Helper T cell (primary cell): Measurements from ENCODE around the genes ZNF536 and ZNF507.

GRCh38 chr19:28546061-28546598, 666.8 kb downstream of the UQCRFS1 start:
- PRO-cap, 2 experiments: no peak in any of the 2 experiments

DNA sequence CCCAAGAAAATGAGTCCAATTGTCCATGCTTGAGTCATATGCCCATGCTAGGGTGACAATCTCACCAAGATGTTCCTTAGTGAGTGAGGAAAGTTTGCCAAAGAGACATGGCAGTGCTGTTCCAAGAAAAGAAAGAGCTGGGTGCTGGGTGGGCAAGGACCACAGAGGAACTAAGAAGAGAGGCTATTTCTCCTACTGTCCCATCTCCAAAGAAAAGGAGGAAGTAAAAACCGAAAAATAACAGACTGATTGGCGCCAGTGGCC, 606.8 kb downstream of the UQCRFS1 start:
- PRO-cap, 2 experiments: no peak in any of the 2 experiments

DNA sequence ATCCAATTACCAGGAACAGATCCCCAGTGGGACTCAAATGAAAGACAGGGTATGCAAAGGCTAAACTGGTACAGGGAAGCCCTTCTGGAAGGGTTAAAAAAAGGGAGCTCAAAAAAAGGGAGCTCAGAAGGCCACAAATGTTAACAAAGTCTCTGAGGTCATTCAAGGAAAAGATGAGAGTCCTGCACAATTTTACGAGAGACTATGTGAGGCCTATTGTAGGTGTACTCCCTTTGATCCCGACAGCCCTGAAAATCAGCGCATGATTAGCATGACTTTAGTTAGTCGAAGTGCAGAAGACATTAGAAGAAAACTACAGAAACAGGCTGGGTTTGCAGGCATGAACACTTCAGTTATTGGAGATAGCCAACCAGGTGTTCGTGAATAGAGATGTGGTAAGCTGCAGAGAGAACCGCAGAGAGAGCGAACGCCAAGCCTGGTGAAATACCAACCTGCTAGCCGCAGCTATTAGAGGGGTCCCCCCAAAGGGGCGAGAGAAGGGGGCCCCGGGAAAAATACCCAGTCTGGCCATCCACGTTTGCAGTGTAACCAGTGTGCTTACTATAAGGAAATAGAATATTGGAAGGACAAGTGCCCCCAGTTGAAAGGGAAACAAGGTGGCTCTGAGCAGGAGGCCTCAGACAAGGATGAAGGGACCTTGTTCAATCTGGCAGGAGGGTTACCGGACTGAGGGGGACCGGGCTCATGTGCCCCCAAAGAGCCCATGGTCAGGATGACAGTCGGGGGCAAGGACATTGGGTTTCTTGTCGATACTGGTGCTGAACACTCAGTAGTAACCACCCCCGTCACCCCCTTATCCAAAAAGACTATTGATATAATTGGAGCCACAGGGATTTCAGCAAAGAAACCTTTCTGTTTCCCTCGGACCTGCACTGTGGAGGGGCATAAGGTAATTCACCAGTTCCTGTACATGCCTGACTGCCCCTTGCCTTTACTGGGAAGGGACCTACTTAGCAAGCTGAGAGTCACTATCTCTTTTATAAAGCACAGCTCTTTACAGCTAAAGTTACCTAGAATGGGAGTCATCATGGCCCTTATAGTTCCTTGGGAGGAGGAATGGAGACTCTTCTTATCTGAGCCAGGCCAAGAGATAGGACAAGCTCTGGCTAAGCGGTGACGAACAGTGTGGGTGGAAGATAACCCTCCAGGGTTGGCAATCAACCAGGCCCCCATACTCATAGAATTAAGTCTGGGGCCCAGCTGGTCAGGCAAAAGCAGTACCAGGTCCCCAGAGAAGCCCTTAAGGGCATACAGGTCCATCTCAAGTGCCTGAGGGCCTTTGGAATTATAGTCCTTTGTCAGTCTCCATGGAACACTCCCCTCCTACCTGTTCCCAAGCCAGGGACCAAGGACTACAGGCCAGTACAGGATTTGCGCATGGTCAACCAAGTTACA, 604.0 kb downstream of the UQCRFS1 start:
- PRO-cap, 2 experiments: no peak in any of the 2 experiments

- PRO-cap, 2 experiments: no peak in any of the 2 experiments
These were observed 575.7 kb downstream of the UQCRFS1 start for GRCh38 chr19:28637368-28637576.

- PRO-cap, 2 experiments: no peak in any of the 2 experiments
These were observed 120.7 kb upstream of the VSTM2B start for GRCh38 chr19:29404992-29405539.

DNA sequence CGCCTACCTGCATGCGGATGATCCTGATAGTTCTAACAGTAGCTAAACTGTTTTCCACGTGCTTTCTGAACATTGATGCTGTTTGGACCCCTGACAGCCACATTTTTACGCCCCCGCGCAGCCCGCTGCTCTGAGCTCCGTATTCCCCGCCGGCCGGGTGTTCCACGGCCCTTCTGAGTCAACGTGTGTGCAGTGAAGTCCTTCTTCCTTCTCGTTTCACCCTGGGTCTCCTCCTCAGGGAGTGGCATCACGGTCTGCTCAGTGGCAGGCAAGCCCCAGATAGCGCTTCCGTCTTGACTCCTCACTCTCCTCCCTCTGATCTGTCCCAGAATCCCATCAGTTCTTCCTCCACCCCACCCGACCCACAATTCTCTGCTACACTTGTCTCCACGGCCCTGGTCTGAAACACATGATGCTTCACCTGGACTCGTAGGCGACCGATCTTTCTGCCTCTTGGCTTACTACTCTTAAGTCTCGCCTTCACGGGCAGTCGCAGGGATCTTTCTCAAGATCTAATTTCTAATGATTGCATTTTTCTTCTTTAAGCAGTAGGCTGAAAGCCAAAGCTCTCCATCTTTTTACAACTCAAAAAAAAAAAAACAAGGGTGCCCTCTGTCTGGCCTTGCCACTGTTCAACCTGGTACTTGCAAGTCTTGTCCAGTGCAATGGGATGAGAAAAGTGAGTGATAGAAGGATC, 33.9 kb downstream of the CCNE1 start:
- PRO-cap, 2 experiments: peak in 2 of 2 experiments; most common plus-strand start position 366 of the sequence (in 1); most common minus-strand start position 172 of the sequence (in 1)

GRCh38 chr19:30011936-30012488, 70.0 kb downstream of the URI1 start:
- PRO-cap, 2 experiments: no peak in any of the 2 experiments

GRCh38 chr19:30224431-30225267, 147.5 kb upstream of the ZNF536 start:
- PRO-cap, 2 experiments: no peak in any of the 2 experiments

GRCh38 chr19:30227580-30228584, 144.3 kb upstream of the ZNF536 start:
- PRO-cap, 2 experiments: no peak in any of the 2 experiments

- PRO-cap, 2 experiments: no peak in any of the 2 experiments
These were observed at the start of gene ZNF536 for GRCh38 chr19:30372048-30372544. ZNF536 (plus strand) TSS chr19:30372384.

DNA sequence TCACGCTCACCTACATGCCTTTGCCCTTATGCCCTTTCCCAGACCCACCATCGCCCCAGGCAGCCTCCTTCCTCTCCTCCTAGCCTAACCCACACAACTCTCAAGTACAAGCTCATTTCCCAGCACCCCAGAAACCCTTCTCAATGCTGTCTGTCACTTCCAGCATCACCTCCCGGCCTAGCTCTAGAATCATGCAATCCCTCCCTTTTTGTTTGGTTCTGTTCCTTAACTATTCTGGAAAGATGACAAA, 454.0 kb upstream of the TSHZ3 start:
- PRO-cap, 2 experiments: no peak in any of the 2 experiments

DNA sequence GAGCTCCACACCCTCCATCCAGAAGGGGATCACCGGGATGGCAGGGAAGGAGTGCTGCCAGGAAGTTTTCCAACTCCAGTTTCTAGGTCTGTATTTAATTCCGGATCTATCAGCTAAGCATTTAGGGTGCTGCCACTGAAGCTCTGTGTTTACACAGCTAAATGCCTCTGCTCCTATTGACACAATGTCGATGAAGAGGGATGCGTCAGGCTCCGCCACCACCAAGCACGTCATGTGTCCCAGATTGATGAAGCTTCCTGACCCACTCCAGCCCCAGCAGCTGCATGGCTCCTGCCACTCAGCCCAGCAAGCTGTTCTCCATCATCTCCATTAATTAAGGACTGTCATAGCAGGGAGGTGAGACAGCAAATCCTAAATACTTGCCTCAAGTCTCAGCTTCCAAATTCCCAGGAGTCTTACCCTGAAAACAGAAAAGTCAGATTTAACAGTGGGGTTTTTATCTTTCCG, 435.2 kb upstream of the ZNF507 start:
- PRO-cap, 2 experiments: no peak in any of the 2 experiments

GRCh38 chr19:32309932-32310301, 35.5 kb upstream of the ZNF507 start:
- PRO-cap, 2 experiments: no peak in any of the 2 experiments

DNA sequence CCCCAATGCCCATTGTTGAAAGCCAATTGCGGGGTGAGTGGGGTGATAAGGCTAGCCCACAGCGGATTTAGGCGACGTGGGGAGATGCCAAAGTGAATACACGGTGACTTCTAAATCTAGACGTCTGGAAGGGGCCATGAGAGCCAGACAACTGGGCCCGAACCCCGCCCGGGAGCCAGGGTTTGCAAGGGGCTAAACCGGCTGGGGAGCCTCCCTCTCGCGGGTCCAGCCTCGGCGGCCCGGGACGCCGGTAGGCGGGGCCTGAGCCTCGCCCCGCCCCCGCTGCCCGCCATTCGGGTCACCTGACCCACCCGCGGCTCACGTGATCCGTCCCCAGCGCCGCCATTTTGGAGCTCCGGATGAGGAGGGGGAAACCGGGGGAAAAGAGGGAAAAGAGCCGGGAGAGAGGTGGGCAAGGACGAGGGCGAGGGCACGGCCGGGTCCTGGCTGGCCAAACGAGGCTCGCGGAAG, at the start of gene ZNF507:
TSS of gene ZNF507 (plus strand) at position 321 of the 471 bp plus-strand sequence.
- PRO-cap, 2 experiments: peak in 2 of 2 experiments; most common plus-strand start position 336 of the sequence (in 2); most common minus-strand start position 252 of the sequence (in 1)

DNA sequence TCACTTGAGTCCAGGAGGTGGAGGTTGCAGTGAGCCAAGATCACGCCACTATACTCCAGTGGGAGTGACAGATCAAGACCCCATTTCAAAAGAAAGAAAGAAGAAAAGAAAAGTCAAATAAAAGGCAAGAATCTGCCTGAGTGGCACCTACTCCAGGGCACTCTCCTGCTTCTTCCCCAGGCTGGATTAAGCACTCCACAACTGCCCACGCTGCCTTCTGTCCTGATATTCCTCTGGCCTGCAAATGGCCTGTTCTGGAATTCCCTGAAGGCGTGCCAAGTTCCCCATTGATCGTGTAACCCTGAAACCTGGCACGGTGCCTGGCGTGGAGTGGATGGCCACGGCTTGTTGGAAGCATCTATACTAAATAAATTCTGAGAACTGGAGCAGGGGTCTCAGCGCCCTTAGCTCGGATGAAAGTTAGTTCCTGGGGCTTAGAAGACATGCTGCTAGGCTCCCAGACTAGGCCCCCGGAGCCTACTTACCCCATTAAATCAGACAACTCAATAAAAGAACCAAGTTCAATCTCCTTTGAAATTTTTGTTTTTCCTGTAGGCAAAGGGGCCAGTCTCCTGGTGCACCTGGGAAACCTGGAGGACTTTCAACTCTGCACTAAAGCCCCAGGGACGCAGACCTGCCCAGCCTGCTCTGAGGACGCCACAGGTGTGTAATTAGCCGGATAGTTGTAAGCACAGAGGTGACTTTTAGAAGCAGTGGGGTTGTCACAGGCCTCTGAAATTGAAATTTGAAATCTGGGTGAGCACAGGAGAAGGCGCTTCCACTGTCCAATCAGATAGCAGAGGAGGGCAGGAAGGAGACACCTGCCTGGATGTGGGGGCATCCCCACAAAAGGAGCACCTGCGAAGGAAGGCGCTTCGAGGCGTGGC, 21.9 kb downstream of the ANKRD27 start:
- PRO-cap, 2 experiments: no peak in any of the 2 experiments

DNA sequence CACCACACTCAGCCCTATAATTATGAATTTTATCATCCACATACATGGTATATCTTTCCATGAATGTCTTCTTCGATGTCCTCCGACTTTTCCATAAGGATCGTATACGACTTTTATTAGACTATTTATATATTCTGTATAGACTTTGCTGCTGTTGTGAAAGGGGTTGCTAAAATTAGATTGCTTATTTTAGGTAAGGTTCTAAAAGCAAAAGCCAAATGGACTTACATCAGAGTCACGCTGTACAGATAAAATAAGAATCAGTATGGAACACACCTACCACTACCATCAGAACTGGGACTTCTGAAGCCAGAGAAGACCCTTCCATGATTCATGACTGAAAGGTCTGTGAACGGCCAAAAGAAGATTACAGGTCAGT, 8.9 kb downstream of the ANKRD27 start:
- PRO-cap, 2 experiments: no peak in any of the 2 experiments

GRCh38 chr19:33062549-33063231, 2.0 kb downstream of the RHPN2 start:
- PRO-cap, 2 experiments: no peak in any of the 2 experiments

DNA sequence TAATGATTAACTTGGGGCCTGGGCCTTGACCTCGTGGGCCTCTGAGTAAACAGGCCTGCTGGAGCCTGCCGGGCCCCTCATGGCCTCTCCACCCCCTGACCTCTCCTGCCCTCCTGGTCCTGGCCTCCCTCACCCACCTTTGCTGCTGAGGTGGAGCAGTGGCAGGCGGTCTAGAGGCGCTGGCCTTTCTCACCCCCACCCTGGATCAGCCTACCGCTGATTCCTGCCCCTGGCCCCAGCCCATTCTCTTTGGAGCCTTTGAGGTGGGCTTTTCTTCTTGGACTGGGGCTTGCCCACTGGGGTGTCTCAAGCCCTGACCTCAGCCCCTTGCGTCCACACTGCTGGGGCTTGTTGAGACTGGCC, 26.2 kb downstream of the CEBPA start:
- PRO-cap, 2 experiments: no peak in any of the 2 experiments

DNA sequence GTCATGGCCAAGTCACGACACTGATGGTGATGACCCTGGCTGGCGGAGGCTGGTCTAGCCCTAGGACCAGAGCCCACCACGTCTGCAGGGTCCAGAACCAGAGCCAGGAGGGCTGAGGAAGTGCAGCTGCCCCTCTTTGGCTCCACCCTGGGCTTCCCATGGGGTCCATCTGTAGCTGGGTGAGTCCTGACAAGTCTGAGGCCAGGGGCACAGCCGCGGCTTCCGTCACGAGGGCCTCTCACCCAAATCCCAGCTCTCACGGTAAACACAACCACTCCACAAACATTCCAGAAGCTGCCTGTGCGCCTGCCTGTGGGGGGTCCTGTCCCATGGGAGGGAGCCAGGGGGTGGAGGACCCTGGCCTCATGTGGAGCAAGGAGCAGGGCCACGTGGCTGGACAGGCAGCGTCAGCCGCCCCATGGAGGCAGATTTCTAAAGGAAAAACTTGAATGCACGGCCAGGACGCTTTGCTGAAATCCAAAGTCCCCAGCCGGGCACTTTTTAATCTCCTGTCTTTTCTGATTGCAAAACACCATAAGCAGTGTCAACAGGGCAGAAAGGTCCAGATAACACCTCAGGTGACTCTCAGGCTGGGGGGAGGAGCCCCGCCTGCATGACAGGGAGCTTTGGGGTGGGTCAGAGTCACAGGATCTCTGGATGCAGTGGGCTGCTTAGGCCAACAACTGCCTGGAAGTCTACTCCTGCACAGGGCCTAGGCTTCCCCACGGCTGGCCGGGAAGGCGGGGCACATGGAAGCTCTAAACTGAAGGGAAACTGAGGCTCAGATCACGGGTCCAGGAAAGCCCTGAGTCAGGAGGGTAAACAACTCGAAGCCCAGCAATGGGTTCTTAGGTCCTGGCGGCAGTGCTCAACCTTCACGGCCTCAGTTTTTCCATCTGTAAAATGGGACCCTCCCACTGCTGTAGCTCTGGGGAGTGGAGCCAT, 30.0 kb downstream of the CEBPG start:
- PRO-cap, 2 experiments: no peak in any of the 2 experiments

DNA sequence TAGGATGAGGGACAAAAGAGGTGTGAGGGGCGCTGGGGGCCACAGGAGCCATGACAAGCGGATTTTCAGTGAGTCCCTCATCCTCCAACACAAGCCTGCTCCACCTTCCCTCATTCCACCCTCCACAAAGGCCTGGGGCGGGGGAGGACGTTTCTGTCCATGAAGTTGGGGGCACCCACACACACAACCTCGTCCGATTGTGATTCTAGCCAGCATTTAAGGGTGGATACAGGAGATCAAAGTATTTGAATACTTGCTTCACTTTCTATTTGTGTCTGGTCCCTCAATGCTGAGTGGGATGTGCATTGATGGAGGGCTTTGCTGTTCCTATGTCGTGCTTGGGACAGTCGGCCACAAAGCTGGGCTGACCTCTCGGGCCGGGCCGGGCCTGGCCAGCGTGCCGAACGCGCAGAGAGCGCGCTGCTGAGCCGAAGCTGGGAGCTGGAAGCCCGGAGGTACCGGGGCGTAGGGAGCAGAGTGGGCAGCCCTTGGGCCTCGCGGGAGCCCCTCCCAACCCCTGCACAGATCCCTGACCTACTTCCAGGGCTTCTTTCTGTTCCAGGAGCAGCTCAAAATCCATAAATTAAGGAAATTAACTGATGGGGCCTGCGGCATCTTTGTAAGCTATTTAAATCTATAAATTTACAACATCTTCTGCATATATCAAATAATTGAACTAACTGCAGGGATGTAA, 2.0 kb upstream of the KCTD15 start:
- PRO-cap, 2 experiments: no peak in any of the 2 experiments